Thyroid gland (tissue), 7 donors: ENCODE results near the gene CCDC154.

DNA sequence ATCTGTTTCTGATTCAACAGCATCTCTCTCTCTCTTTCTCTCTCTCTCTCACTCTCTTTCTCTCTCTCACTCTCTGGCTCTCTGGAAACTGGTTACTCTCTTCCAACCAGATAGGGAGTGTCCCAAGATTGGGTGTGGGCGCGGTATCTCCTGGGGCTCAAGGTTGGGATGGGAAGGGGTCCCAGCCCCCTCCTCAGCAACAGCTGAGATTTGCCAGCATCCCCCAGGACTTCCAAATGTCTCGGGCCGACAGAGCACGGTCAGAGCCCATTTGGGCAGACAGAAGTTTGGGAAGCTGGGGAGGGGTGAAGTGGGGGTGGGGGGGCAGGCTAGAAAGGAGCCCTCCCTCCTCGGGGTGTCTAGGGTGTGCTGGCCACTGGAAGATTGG is 2.7 kb upstream of the WDR24 start:
- PRO-cap, 2 experiments = no peak in any of the 2 experiments
- RAMPAGE, long total RNA, 5 experiments = no peak in any of the 5 experiments

DNA sequence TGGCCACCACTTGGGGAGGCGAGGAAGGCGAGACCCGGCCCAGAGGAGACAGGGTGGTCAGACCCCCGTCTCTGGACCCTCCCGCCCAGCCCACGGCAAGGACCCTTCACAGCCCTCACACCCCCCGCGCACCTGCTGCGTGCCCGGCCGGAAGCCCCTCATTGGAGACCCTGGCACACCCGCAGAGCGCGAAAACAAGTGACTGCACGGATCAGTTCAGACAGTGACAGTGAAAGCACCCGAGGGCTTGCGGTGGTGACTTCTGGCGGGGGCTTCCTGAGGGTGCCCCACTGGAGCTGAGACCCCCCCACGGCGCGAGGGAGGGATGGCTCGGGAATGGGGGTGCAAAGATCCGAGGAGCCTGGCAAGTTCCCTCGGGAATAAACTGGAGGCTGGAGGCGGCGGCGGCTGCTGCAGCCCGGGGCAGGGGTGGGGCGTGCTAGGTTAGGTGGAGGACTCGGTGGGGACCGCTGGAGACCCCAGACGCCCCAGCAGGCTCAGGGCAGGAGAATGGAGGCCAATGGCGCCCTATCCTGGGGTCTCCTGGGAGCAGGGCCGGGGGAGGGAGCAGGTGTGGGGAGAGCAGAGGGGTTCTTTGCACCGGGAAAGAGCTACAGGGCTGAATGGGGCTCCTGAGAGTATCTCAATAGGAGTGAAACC is 740 bp upstream of the FBXL16 start:
- PRO-cap, 2 experiments = no peak in any of the 2 experiments
- RAMPAGE, long total RNA, 5 experiments = no peak in any of the 5 experiments

DNA sequence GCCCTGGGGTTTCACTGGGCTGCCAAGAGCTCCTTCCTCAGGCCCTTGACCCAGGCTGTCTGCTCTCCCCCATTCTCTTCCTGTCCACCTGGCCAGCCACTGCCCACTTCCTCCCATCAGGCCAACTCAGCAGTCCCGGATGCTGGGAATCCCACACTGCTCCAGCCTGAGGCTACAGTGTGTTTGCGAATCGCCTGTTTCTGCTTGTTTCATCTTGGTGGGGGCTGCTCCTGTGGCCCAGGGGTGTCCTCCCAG is 865 bp upstream of the METRN start:
- PRO-cap, 2 experiments = no peak in any of the 2 experiments
- RAMPAGE, long total RNA, 5 experiments = no peak in any of the 5 experiments

- PRO-cap, 2 experiments = no peak in any of the 2 experiments
- RAMPAGE, long total RNA, 5 experiments = no peak in any of the 5 experiments
Measured at GRCh38 chr16:751761-752271, 8.7 kb upstream of the MSLN start.

GRCh38 chr16:761847-762673 is 1.5 kb downstream of the MSLN start:
- PRO-cap, 2 experiments = no peak in any of the 2 experiments
- RAMPAGE, long total RNA, 5 experiments = no peak in any of the 5 experiments

- PRO-cap, 2 experiments = no peak in any of the 2 experiments
- RAMPAGE, long total RNA, 5 experiments = no peak in any of the 5 experiments
Measured at GRCh38 chr16:782468-783313, 5.5 kb downstream of the RPUSD1 start.

GRCh38 chr16:1078410-1079135 is 6.0 kb downstream of the SSTR5 start:
- PRO-cap, 2 experiments = no peak in any of the 2 experiments
- RAMPAGE, long total RNA, 5 experiments = no peak in any of the 5 experiments

- PRO-cap, 2 experiments = no peak in any of the 2 experiments
- RAMPAGE, long total RNA, 5 experiments = no peak in any of the 5 experiments
Measured at GRCh38 chr16:1082283-1083008, 9.9 kb downstream of the SSTR5 start.

DNA sequence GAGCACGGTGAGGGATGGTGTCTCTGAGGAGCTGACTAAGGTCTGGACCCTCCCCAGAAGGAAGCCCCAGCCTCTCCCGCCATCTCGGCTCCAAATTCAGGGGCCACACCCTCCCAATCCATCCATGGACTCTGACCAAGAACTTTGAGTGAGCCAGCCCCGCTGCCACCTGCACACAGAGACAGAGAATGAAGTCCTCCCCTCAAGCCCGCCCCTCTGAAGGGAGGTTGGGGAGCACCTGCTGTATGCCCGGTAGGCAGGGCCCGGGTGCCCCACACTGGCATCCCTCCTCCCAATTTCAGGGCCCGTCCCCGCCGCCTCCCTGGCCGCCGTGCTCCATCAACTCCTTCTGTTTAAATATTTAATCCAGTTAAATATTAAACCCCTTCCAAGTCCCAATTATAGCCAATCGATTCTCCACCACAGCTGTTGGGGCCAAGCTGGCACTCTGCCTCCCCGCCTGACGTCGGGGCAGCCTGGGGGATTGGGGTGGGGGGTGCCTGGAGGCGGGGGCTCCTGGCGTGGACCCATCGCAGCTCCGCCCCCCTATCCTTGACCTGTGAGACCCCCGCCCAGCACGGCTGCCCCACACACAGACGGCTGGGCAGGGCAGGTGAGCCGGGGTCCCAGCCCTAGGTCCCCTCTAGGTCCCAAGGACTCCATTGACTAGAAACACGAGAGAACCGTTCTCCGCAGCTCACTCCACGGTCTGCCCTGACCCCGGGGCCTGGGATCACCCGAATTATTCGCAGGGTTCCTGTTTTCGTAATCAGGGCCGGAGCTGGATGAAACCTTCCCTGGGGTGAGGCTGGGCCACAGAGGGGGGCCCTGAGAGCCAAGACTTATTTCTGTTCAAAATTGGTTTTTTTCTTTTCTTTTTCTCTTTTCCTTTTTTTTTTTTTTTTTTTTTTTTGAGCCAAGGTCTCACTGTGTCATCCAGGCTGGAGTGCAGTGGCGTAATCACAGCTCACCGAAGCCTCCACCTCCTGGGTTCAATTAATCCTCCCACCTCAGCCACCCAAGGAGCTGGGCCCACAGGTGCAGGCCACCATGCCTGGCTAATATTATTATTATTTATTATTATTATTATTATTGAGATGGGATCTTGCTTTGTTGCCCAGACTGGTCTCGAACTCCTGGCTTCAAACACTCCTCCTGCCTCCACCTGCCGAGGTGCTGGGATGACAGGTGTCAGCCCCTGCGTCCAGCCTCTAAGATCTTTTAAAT is 17.8 kb upstream of the CACNA1H start:
- PRO-cap, 2 experiments = no peak in any of the 2 experiments
- RAMPAGE, long total RNA, 5 experiments = no peak in any of the 5 experiments

DNA sequence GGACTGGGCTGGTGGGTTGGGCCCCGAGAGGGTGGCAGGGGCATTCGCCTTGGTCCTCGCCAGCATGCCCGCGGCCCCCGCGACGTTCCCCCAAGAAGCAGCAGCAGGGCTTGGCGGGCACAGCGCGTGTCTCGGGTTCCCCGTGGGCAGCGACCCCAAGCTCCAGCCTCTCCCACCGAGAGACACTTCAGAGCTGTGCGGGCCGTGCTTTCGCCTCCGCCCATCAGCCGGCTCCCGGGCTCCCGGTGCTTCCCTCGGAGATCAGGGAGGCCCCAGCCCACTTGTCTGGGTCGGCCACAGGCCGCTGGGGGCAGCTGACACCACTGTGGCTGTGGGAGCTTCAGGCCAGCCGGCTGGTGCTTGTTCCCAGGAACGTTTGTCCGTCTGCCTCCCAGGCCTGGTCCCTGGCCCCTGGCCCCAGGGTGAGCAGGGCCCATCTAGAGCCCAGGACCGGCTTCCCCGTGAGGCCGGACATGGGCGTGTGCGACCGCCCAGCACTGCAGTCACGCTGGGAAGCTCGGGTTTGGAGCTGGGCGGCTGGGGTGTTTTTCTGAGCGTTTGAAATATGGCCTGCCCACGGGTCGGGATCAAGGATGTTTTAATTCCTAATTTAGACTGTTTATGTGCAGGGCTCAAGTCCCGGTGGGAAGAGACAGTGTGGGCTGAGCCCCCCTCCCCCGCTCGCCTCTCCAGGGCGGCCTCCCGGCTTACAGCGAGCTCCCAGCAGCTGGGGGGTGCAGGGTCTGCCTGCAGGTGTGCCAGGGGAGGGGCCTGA is 16.7 kb downstream of the CACNA1H start:
- PRO-cap, 2 experiments = peak in 1 of 2 experiments; most common minus-strand start position 510 of the sequence (in 1)
- RAMPAGE, long total RNA, 5 experiments = no peak in any of the 5 experiments

DNA sequence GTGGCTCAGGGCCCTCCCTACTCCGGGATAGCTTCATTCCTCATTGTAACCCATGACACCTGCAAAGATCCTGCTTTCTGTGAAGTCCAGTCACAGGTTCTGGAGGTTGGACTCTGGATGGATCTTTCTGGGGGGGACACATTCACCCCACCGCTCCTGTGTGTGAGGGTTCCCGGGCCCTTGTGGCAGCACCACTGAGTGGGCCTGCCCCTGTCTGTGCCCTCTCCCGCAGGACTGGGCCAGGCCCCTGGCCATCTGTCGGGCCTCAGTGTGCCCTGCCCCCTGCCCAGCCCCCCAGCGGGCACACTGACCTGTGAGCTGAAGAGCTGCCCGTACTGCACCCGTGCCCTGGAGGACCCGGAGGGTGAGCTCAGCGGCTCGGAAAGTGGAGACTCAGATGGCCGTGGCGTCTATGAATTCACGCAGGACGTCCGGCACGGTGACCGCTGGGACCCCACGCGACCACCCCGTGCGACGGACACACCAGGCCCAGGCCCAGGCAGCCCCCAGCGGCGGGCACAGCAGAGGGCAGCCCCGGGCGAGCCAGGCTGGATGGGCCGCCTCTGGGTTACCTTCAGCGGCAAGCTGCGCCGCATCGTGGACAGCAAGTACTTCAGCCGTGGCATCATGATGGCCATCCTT is 21.2 kb downstream of the TPSG1 start:
- PRO-cap, 2 experiments = no peak in any of the 2 experiments
- RAMPAGE, long total RNA, 5 experiments = no peak in any of the 5 experiments

DNA sequence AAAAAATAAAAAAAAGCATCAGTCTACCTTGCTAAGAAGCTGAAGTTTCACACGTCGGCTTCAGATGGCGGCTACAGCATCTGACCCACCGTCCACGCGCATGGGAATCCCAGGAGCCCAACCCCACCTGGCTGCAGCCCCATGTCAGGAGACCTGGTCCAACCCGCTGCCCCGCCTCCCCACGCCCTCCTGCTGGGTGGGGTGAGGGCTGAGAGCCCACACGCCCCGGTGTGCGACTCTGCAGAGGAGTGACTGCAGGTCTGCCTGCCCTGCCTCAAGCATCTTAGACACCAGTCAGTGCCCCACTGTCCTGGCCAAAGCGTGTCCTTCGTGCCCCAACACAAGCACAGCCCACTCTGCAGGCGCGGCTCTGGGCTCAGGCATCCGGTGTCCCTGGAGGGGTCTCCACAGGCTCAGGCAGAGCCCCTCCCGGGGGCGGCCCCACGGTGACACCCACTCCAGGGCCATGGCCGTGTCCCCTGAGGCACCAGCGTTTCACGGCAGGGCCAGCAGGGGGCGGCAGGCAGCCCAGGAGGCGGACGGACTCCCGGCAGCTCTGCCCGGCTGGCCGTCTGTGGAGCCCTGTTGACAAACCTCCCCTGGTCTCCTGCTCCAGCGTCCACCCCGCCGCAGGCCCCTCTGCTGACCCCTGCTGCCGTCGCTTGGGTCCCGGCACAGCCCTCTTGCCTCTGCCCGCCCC is 8.7 kb upstream of the UBE2I start:
- PRO-cap, 2 experiments = no peak in any of the 2 experiments
- RAMPAGE, long total RNA, 5 experiments = no peak in any of the 5 experiments

GRCh38 chr16:1308615-1309288 is 684 bp upstream of the UBE2I start:
- PRO-cap, 2 experiments = peak in 2 of 2 experiments; most common plus-strand start chr16:1309145 (in 1); most common minus-strand start chr16:1308868 (in 2)
- RAMPAGE, long total RNA, 5 experiments = no peak in any of the 5 experiments

DNA sequence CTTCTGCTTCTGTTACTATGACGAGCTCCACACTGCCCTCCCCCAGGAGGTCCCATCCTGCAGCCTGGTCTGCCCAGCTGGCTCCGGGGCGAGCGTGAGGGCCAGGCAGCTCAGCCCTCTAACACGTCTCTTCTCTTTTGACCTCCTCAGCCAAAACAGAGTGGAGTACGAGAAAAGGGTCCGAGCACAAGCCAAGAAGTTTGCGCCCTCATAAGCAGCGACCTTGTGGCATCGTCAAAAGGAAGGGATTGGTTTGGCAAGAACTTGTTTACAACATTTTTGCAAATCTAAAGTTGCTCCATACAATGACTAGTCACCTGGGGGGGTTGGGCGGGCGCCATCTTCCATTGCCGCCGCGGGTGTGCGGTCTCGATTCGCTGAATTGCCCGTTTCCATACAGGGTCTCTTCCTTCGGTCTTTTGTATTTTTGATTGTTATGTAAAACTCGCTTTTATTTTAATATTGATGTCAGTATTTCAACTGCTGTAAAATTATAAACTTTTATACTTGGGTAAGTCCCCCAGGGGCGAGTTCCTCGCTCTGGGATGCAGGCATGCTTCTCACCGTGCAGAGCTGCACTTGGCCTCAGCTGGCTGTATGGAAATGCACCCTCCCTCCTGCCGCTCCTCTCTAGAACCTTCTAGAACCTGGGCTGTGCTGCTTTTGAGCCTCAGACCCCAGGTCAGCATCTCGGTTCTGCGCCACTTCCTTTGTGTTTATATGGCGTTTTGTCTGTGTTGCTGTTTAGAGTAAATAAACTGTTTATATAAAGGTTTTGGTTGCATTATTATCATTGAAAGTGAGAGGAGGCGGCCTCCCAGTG is 8.7 kb upstream of the BAIAP3 start:
- PRO-cap, 2 experiments = no peak in any of the 2 experiments
- RAMPAGE, long total RNA, 5 experiments = no peak in any of the 5 experiments

DNA sequence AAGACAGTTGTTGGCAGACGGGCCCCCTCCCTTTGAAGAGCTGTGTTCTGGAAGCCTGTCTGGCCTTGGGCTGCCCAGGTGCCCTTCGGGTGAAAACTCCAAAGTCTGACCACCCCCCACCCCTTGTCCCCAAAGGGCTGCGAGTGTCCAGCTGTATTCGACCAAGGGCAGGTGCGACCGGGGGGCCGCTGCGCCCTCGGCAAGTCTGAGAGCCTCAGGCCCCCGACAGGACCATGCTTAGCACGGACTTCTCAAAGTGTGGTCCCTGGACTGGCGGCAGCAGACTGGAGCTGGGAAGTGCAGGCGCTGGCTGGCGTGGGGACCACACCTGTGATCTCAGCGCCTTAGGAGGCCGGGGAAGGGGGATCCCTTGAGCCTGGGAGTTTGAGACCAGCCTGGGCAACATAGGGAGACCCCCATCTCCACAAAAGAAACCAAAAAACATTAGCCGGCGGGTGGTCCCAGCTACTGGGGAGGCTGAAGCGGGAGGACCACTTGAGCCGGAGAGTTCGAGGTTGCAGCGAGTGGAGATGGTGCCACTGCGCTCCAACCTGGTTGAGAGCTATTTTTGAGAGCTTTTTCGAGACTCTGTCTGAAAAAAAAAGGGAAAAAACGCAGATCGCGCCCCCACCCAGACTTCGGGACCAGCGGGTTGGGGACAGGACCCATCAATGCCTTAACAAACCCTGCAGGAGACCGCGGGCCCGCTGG is 987 bp upstream of the BAIAP3 start:
- PRO-cap, 2 experiments = no peak in any of the 2 experiments
- RAMPAGE, long total RNA, 5 experiments = no peak in any of the 5 experiments

DNA sequence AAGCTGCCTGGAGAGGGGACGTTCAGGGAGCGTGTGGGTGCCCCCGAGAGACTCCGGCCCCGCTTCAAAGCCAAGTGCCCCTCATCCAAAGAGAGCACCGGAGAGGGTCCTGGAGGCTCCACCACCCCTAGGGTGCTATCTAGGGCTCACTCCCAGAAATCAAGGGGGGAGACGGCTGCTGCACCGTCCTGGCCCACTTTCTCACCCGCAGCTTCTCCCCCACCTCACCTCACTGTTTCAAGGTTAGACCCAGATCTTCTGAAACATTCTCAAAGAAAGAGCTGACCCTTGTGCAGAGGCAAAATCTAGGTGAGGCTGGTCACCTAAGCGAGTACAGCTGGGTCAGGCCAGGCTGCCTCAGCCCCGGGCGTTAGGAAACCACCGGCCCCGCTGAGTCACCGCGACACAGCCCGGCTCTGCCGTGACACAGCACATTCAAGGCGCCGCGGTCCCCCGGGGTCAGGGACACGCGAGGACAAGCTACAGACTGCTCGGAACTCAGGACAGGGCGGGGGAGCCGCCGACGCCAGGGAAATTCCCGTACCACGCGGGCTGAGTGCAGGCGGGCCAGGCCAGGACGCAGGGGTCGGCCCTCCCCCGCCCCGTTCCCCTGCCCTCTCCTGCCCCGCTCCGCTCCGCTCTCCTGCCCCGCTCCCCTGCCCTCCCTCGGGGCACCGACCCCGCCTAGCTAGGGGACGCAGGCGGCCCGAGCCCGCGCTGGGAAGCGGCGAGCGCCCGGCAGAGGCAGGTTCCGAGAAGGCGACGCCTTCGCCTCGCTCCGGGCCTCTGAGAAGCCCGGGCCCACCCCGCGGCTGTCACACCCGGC is 27.2 kb downstream of the GNPTG start:
- PRO-cap, 2 experiments = peak in 2 of 2 experiments; most common plus-strand start position 561 of the sequence (in 1)
- RAMPAGE, long total RNA, 5 experiments = no peak in any of the 5 experiments

- PRO-cap, 2 experiments = no peak in any of the 2 experiments
- RAMPAGE, long total RNA, 5 experiments = no peak in any of the 5 experiments
Measured at GRCh38 chr16:1426875-1427594, 3.8 kb upstream of the PERCC1 start.

GRCh38 chr16:1443954-1444760 is at the start of gene CCDC154:
Gene CCDC154, minus strand, starts transcription at chr16:1444556.
- PRO-cap, 2 experiments = no peak in any of the 2 experiments
- RAMPAGE, long total RNA, 5 experiments = no peak in any of the 5 experiments

- PRO-cap, 2 experiments = no peak in any of the 2 experiments
- RAMPAGE, long total RNA, 5 experiments = no peak in any of the 5 experiments
Measured at GRCh38 chr16:1560952-1561592, 27.6 kb downstream of the TMEM204 start.

- PRO-cap, 2 experiments = no peak in any of the 2 experiments
- RAMPAGE, long total RNA, 5 experiments = no peak in any of the 5 experiments
Measured at GRCh38 chr16:1591974-1592869, 19.6 kb downstream of the IFT140 start.